Measurements from ENCODE around the genes BMP8B and PPT1.

GRCh38 chr1:39310094-39310446 is 105.6 kb downstream of the MACF1 start:
- RAMPAGE, long total RNA: no peak
- RRBS: no CpG with 5 or more reads among the region's 6 CpGs

- RAMPAGE, long total RNA: no peak
- RRBS: no CpG with 5 or more reads among the region's 10 CpGs
Measured at GRCh38 chr1:39458111-39458676, 33.2 kb upstream of the BMP8A start.

DNA sequence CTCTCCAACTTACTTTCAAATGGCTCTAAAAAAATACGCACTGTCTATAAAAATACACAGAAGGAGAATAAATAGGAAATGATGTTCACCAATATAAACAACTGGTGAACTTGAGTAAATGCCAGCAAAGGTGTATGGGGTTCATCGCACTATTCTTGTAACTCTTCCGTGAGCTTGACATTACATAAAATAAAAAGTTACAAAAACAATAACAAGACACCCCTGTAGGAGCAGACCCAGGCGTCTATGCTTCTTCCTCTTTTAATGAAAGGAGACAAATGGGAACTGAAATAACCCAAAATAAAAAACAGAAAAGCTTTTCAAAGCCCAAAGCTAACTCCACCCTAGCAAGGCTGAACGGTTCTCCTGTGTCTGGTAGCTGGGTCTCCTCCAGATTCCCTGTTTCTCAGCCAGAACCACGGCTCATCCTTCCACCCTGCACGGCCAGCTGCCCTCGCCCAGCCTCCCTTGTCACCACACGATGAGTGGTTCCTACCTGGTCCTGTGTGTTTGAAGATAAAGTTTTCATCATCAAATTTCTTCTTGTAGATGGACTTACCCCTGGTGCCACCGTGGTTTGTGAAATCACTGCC is 35.3 kb downstream of the PABPC4 start:
- RAMPAGE, long total RNA: no peak
- RRBS: no CpG with 5 or more reads among the region's 10 CpGs

GRCh38 chr1:39560222-39560879 is 16.2 kb downstream of the PABPC4 start:
- RAMPAGE, long total RNA: no peak
- RRBS: no CpG with 5 or more reads among the region's 8 CpGs

GRCh38 chr1:39634974-39635900 is 4.2 kb downstream of the HEYL start:
- RAMPAGE, long total RNA: no peak
- RRBS: no CpG with 5 or more reads among the region's 14 CpGs

DNA sequence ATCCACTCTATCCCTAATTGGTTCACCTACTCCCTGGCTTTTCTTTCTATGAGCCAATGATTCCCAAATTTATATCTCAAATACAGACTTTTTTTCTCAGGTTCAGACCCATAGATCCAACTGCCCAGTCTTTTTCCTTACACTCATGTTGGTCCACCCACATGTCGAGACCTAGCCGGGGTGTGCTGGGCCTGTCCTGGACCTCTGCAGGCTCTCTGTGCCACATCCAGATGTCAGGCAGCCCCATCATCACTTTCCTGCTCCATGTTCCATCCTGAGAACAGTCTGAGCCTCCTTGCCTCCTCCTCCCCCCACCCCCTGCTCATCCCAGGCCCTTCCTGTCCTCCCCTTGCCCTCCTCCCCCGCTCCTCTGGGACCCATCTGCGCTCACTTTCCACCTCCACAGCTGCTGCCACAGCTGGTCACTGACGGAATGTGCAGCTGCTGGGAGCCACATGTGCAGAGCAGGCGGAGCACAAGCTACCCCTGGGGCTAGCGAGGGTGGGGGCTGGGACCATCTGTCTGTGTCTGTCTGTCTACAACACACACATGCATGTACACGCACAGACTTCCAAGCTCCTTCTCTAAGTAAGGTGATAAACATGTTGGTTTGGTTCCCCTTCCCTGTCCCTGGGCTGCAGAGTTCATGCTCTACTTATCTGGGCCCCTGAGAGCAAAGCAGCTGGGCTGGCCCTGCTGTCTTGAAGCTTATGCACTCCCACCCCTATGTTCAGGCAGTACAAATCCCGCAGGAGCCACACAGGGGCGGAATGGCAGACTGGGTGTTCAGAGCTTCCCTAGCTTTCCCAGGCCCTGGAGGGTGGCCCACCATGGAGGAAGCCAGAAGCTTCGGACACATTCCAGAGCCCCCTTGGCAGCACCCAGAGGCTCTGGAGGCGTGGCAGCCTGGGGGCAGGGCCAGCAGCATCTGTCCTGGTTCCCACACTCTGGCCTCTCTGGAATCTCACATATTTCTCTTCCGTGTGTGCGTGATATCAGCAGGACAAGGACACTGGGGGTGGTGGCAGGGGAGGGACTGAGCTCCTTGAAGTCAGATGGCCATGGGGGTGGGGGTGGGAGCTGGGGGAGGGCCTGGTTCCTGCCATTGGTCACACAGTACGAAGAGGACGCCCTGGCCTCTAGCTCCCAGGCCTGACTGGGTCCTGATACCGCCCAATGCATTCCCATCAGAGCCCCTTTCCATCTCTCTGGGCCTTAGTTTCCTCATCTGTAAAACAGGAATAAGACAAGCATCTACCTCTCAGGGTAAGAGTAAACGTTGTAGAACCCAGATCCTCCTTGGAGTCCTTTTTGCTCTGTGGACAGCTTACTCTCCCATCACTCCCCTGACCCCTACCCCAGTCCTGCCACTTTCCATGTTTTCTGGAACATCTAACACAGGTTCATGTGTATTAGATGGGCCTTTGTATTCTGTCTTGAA is 7.0 kb upstream of the HEYL start:
- RAMPAGE, long total RNA: no peak
- RRBS: no CpG with 5 or more reads among the region's 18 CpGs

DNA sequence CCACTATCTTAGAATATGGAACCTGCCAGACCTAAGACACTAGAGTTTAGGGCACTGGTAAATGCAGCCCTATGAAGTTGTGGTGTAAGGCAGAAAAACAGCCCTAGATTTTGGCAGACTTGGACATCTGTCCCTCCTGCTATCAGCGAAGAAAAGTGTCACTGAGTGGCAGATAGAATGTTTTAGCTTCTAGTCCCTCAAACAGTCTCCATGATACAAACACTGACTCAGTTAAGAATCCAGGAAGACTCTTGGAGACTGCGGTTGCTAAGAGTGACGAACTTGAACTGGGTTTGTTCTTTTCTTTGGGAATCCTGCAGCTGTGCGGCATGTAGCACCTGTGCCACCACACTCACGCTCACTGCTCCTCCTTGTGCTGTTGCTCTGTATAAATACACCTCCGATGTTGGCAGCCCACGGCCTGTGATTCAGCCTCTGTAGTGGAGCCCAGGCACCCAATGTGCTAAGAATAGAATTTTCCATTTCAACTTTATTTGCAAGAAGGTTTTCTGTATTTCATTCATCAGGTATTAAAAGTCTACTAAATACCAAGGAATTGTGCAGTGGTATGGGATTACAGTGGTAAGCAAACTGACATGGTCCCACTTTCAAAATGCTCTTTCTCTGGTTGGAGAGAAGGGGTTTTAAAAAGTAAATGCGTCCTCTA is 5.5 kb upstream of the PPIE start:
- RAMPAGE, long total RNA: no peak
- RRBS: no CpG with 5 or more reads among the region's 8 CpGs

- RAMPAGE, long total RNA: no peak
- RRBS: no CpG with 5 or more reads among the region's 7 CpGs
Measured at GRCh38 chr1:39757392-39758157, 13.6 kb downstream of the OXCT2 start.

DNA sequence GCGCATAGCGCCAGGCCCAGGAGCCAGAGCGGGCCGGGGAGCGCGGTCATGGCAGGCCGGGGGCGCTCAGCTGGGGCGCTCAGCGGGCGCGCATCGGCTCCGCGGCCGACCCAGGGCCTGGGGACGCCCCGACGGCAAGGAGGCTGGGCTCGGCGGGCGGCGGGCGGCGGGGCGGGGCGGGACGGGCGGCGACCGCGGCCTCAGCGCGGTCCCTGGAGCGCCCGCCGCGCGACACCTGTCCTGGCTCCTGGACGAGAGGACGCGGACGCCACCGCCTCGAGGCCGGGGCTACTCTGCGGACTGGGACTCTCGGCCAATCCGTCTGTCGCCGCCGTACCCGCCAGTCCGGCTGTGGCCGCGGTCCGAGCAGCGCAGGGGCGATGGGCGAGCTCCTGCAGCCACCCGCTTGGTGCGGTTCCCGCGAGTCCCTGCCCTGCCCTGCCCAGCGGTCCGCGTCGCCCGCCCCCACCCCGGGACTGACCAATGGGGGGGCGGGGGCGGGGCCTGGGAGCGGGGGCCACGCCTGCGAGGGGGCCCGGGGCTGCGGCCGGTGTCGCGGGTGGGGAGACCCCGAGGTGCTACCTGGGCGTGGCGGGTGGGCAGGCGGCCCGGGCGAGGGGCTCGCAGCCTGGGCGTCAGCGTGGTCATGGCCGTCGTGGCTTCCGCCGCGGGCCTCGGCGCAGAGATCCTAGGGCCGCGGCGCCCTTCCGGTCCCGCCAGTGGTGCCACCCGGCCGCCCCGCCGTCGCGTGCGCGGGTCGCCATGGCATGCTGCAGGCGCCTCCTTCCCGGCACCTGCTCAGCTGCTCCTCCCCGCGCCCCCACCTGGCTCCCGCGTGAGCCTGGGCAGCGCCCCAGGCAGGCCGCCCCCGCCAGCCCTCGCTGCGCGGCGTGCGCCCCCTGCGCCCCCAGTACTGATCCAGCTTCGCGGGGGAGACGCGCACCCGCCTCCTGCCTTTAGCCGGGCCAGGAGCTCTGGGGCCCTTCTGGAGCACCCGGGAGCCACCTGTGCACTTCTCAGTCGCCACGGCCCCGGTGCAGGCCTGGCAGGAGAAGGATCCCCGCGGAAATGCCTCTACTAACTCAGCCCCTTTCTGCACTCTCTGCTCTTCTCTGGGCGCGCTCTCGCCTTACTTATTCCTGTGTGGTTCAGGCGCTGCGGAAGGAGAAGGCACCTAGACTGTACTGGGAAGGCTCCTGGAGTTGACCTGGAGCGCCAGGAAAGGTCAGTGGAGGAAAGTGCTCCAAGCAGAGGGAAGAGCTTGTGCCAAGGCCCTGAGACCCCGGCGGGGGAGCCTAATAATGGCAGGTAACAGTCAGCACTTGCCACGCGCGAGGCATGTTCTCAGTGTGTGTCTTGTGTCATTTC is at the start of gene BMP8B:
Gene BMP8B (minus strand): TSS at position 430 of the 1,368 bp plus-strand sequence.
- RAMPAGE, long total RNA: no peak
- RRBS: 3% methylated on average over 30 of the region's 148 CpGs

DNA sequence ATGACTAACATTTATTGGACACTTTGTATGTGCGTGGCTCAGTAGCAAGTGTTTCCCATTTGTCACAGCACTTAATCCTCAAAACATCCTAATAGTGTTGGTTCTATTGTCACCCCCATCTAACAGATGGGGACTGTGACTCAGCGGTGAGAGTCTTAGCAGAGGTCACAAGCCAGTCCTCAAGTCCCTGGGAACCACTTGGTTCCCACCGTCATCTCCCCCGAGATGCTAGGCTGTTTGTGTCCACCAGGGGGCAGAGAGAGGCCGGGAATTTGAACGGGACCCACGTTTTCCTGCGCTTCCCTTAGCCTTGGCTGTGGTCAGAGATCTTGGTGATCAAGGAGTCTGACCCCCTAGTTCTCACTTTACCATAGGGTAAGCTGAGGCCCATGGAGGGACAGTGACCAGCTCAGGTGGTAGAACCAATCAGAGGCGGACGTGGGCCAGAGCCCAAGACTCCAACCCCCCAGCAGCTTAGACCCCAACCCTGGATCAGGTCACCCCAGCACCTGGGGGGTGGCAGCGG is 28.1 kb upstream of the BMP8B start:
- RAMPAGE, long total RNA: no peak
- RRBS: no CpG with 5 or more reads among the region's 11 CpGs

- RAMPAGE, long total RNA: no peak
- RRBS: no CpG with 5 or more reads among the region's 13 CpGs
Measured at GRCh38 chr1:39896550-39897595, 4.8 kb downstream of the MYCL start.

DNA sequence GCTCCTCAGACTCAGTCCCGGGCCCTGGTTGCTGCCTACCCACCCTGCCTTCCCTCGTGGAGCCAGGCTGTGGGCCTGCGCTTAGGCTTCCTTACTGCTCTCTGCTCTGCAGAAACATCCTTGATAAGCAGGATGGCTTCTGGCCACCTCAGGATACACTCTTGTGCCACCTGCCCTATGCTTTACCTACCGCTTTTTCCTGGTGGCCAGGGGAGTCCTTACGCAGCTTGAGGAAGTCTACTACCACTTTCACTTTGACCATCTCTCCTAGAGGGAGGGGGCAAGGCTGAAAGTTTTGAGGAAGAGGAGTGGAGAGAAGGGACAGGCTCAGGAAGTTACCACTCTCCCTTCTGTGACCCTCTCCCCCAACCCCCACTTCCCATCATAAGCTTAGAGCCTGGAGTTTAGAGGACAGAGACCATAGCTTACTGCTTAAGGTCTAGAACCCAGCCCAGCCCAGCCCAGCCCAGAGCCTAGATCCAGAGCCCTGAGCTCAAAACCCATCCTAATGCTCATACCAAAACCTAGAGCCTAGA is 18.2 kb upstream of the MFSD2A start:
- RAMPAGE, long total RNA: no peak
- RRBS: no CpG with 5 or more reads among the region's 5 CpGs

DNA sequence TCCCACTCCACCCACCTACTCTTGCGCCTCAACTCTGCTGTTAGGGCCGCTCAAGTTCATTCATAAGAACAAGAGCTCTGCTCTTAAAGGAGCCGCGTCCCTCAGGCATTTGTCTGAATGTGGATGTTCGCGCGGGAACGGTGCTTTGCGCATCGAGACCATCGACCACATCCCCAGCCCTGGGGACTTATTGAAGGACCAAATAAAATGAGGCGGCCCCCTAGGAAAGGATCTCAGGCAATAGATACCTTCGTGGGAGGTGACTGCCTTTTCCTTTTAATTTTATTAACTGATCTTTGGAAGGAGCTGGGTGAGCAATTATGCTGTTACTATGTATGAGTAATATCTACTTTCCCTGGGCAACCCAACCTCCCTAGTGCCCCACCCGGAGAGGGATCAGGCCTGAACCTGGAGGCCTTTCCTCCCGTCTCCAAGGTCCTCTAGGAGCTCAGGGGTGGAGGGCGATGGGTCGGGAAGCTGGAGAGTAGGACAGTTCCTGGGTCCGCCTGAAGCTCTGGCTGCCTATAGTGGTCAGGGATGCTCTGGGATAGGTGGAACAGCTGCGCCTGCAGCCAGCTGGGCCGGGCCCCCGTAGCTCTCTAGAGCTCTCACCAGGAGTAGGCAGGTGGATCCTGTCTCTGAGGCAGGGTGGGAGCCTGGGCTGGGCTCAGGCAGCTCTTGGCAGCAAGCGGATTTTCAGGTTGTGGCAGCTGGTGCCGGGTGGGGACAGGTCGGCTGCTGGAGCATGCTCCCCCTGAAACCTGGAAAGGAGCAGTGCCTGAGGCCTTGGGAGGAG is 1.0 kb downstream of the MFSD2A start:
- RAMPAGE, long total RNA: no peak
- RRBS: no CpG with 5 or more reads among the region's 24 CpGs

- RAMPAGE, long total RNA: no peak
- RRBS: no CpG with 5 or more reads among the region's 8 CpGs
Measured at GRCh38 chr1:39960566-39961113, 5.7 kb downstream of the MFSD2A start.

DNA sequence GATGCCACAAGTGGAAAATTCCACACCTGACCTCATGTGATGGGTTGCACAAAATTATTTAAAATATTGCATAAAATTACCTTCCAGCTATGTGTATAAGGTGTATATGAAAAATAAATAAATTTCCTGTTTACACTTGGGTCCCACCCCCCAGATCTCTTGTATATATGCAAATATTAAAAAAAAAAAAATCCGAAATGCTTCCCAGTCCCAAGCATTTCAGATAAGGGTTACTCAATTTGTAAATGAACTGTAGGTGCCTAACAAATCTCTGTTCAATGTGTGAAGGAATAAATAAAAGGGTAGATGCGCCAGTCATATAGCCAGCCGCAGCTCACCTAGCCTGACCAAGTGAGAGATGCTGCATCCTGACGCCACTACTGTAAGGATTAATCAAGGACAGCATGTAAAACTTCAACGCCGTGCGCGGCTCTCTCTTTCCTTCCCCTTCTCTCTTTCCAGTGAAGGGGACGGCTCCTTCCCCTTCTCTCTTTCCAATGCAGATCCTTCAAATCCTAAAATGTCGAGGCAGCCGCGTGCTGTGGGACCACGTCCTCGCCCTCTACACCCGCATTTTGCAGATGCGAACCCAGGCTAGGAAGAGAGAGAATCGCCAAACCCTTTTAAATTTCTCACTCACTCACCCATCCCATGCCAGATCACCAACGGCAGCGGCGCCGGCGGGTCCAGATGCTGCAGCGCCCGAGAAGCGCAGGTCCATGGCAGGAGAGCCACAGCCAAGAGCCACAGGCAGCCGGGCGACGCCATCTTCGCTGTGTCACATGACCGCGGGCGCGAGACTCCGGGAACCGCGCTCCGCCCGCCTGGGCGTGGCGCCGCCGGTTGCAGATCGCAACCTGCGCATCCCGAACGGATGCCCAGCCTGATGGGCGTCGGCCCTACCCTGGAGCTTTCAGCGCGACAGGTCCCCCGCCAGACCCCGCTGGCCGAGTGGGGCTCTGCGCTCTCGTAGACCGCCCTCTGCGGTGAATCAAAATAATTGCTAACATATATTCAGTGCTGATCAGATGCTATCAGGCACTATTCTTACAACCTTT is at the start of gene PPT1:
Gene PPT1 (minus strand): TSS at position 782 of the 1,058 bp plus-strand sequence.
- RAMPAGE, long total RNA: no peak
- RRBS: 1% methylated on average over 22 of the region's 57 CpGs

DNA sequence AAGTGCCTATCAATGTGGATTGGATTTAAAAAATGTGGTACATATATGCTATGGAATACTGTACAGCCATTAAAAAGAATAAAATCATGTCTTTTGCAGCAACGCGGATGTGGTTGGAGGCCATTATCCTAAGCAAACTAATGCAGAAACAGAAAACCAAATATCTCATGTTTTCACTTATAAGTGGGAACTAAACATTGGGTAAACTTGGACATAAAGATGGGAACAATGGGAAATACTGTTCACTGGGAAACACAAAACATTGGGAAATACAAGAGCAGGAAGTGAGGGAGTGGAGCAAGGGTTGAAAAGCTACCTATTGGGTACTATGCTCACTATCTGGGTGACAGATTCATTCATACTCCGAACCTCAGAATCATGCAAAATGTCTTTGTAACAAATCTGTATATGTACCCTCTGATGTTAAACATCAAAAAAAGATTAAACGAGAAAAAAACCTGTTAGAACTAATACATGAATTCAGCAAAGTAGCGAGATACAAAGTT is 17.4 kb upstream of the PPT1 start:
- RAMPAGE, long total RNA: no peak
- RRBS: no CpG with 5 or more reads among the region's 5 CpGs

GRCh38 chr1:40140390-40140802 is 20.8 kb upstream of the RLF start:
- RAMPAGE, long total RNA: no peak
- RRBS: no CpG with 5 or more reads among the region's 3 CpGs

- RAMPAGE, long total RNA: no peak
- RRBS: no CpG with 5 or more reads among the region's 16 CpGs
Measured at GRCh38 chr1:40311151-40311655, 5.9 kb downstream of the COL9A2 start.

DNA sequence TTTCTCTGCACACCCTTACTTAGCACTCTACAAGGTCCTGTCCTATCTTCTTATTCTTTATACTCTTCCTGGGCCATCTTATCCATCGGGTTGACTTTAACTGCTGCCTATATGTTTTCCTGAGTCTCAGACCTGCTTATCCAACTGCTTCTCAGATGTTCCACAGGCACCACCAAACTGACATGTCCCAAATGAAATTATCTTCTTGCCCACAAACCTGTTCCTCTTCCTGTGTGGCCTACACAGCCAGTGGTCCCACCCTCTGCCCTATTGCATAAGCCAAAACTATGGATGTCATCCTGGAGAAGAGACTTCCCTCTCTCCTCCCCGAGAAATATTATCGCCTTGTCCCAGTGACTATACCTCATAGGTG is 22.8 kb upstream of the COL9A2 start:
- RAMPAGE, long total RNA: no peak
- RRBS: no CpG with 5 or more reads among the region's 3 CpGs

GRCh38 chr1:40384149-40384855 is 10.8 kb downstream of the SMAP2 start:
- RAMPAGE, long total RNA: no peak
- RRBS: no CpG with 5 or more reads among the region's 3 CpGs